Mammary epithelial cell (primary cell): ENCODE results near the gene TAF3.

GRCh38 chr10:6347374-6347974 lies 144.7 kb downstream of the PFKFB3 start:
- CAGE, long polyA plus RNA: no peak
- RRBS: no CpG with 5 or more reads among the region's 13 CpGs

DNA sequence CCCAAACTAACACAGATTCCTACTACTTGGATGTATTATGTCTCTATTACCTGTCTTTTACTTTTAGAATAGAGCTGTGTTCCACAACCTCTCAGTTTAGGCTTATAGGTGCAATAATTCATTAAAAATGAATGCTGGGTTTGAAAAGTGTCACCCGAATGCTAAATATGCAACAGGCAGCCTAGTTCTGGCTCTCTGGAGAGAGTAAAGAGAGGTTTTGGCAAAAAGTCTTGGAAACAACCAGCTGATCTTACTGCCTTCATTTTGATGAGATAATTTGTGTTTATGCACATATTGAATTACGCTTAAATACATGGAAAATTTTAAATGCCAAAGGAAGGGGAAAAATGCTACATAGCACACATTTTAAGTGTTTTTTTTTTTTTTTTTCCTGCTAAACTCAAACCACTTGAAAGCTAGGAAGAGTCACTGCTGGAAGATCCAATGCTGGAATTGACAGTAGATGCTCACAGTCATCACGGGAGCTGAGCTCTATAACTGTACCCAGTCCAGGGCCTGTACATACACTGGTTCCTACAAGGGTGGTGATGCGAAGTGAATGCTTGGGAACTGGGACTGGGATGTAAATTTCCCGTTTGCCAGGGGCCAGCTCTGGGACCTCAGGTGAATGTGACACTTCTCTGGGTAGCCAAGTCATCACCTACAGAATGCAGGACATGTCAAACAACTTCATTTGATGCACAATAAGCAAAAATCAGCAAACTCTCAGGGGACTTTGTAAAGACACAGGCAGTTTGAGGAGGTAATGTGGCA lies 151.6 kb downstream of the PFKFB3 start:
- CAGE, long polyA plus RNA: no peak
- RRBS: no CpG with 5 or more reads among the region's 5 CpGs

GRCh38 chr10:6607124-6607588 lies 27.1 kb upstream of the PRKCQ start:
- CAGE, long polyA plus RNA: no peak
- RRBS: no CpG with 5 or more reads among the region's 4 CpGs

GRCh38 chr10:6738162-6738672 lies 158.1 kb upstream of the PRKCQ start:
- CAGE, long polyA plus RNA: no peak
- RRBS: no CpG with 5 or more reads among the region's 13 CpGs

GRCh38 chr10:6973865-6974376 lies 393.8 kb upstream of the PRKCQ start:
- CAGE, long polyA plus RNA: no peak
- RRBS: no CpG with 5 or more reads among the region's 7 CpGs

DNA sequence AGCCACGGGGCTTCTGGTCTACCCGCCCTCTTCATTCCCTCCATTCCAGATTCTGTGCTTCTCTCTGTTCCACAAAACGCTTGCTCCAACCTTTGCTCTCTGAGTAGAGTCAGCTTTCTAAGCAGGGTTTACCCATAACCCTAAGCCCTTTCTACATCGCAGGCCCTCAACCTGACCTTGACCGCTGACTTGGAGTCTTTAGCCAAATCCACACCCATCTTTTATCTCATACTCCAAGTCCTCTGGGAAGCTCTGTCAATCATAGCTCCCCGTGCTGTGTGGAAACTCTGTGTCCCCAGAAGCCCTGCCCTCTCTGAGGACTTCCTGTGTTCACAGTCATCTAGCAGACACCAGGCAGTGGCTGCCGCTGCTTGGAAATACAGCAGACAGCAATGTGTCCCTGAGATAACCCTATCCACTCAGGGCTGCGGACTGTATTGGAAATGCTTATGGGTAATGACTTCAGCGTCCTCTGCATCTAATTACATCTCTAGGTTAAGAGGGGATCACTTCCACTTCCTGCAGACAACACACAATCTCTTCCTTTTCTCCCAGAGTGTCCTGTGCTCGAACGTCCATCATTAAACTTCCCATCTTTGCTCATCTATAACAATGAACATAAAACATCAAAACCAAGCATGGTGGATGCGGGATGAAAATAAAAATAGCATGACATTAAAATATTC lies 158.7 kb downstream of the SFMBT2 start:
- CAGE, long polyA plus RNA: no peak
- RRBS: no CpG with 5 or more reads among the region's 12 CpGs

GRCh38 chr10:7337418-7338179 lies 73.2 kb downstream of the SFMBT2 start:
- CAGE, long polyA plus RNA: no peak
- RRBS: no CpG with 5 or more reads among the region's 8 CpGs

DNA sequence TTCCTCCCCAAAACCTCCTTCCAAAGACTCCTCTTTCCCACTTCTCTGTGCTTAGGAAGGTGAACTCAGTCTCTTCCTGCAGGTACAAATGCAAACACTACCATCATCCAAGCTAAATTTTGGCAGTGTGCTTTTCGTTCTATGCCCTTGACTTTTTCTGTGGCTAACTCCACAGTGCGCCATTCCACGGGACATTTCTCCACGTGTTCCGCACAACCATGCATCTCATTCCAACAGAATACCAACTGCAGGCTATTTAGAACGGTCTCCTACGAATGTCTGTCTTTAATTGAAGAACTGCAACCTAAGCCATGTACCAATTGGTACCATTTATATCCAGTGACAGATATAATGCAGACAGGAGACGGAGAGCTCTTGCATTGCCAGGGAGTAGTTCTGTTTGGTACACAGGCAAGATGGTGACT lies 9.2 kb downstream of the SFMBT2 start:
- CAGE, long polyA plus RNA: no peak
- RRBS: no CpG with 5 or more reads among the region's 8 CpGs

DNA sequence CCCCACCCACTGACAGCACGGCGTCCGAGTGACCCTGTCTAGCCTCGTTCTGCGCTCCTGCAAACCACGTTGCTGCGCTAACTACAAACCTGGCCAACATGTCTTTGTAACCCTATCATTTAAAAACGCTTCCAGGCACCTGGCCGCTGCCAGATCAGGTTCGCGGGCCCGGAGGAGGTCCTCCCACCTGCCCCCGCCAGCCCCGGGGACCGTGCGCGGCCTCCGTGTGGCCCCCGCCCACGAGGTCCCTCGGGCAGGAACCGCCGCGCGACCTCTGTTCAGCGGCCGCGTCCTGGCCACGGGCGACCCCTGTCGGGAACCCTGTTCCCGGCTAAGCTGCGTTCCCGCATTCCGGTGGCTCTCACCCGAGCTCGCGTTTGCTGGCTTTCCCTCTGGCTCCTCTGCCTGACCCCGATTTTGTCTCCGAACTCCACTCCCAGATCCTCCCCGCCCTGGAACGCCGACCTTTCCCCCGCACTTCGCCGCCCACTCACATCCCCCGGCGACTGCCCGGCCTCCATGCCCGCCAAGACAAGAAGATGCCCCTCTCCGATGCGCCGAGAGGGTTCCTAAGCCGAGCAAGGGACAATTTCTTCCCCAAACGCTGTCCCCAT lies 2.4 kb downstream of the SFMBT2 start:
- CAGE, long polyA plus RNA: no peak
- RRBS: no CpG with 5 or more reads among the region's 55 CpGs

- CAGE, long polyA plus RNA: no peak
- RRBS: no CpG with 5 or more reads among the region's 3 CpGs
Observed at GRCh38 chr10:7773727-7774188, 14.0 kb downstream of the KIN start.

- CAGE, long polyA plus RNA: no peak
- RRBS: 1% methylated on average over 22 of the region's 70 CpGs
Observed at GRCh38 chr10:7818184-7818974, at the start of gene TAF3. TSS of gene TAF3 (plus strand) at chr10:7818505.

DNA sequence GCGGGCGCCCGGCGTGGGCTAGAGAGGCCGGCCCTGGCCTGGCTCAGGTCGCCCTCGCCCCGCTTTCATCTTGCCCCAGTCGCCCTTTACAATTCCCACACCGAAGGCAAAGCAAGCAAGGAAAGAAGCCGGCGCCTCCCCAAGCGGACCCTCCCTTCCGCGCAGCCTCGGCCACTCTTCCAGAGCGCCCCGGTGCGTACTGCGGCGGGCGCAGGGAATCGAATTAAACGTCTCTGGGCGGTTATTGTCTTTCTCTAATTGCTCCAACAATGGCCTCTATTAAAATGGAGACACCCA lies 4.5 kb upstream of the GATA3 start:
- CAGE, long polyA plus RNA: no peak
- RRBS: 2% methylated on average over 16 of the region's 25 CpGs

DNA sequence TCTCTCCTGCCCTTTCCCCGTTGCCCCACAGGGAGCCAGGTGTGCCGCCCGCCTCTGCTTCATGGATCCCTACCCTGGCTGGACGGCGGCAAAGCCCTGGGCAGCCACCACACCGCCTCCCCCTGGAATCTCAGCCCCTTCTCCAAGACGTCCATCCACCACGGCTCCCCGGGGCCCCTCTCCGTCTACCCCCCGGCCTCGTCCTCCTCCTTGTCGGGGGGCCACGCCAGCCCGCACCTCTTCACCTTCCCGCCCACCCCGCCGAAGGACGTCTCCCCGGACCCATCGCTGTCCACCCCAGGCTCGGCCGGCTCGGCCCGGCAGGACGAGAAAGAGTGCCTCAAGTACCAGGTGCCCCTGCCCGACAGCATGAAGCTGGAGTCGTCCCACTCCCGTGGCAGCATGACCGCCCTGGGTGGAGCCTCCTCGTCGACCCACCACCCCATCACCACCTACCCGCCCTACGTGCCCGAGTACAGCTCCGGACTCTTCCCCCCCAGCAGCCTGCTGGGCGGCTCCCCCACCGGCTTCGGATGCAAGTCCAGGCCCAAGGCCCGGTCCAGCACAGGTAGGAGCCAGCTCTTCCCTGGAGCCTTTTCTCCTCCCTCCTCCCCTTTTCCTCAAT lies 3.9 kb downstream of the GATA3 start:
- CAGE, long polyA plus RNA: no peak
- RRBS: 2% methylated on average over 13 of the region's 40 CpGs

DNA sequence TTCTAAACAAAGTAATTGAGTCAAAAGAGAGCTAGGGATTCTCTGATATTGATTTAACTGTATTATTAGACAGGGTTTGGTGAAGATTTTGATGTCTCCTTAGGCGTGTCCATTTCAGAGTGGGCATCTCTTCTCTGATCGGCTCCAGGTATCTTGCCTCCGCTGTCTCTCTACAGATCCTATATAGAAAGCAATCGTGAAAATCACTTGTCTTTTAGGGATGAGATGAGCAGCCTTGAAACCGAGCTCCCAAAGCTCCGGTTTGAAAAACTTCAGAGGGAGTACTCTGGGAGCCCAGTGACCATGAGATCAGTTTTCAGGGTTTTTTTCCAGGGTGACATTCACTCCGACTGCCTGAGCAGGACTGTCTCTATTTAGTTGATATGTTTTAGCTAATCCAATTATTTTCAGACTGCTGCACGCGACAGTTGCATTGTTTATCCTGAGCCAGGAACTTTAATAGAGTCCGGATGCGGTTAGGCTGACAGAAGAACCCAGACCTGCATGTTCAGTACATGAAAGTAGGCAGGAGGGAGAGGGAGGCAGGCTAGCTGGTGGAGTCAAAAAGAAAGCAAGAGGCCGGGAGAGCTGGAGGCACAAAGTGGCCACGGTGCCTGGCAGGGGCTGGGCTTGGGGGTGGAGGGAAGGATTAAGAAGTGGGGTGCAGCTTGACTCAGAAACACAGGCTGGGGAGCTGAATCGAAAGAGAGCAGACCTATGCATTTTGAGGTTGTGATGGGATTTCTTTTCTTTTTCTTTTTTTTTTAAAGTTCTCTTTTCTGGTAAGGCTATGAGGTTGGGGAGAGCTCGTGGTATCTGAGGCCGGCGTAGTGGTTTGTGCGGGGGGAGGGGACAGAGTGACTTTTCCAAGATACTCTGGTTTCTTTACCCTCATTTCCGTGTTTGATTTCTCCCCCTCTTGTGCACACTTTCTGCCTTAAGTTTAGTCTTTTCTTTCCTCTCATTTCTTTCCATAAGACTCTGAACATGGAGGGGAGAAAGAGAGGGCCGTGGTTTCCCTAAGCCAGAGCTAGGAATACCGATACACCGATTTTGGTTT lies 5.6 kb downstream of the GATA3 start:
- CAGE, long polyA plus RNA: no peak
- RRBS: no CpG with 5 or more reads among the region's 22 CpGs

DNA sequence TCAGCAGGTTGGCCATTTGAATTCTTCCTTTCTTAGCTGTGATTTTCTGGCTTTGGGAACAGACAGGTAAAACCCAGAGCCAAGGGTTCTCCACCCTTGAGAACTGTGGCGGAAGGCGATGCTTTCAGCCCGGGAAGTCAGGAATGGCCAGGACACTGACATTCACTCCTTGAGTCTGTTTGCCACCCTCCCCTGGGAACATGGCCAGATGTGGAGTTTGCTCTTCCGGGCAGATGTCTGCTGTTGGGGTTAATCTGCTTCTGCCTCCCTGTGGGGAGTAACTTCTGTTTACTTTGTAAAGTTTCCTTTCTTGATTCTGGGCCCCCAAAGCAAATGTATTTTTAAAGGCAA lies 17.7 kb downstream of the GATA3 start:
- CAGE, long polyA plus RNA: no peak
- RRBS: 55% methylated on average over 2 of the region's 4 CpGs

DNA sequence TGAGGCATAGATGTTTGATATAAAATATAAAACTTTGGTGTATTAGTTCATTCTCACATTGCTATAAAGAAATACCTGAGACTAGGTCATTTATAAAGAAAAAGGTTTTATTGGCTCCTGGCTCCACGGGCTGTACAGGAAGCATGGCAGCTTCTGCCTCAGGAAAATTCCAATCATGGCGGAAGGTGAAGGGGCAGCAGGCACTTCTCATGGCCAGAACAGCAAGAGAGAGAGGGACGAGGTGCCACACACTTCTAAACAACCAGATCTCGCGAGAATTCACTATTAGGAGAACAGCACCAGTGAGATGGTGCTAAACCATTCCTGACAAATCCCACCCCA lies 105.6 kb downstream of the GATA3 start:
- CAGE, long polyA plus RNA: no peak
- RRBS: no CpG with 5 or more reads among the region's 5 CpGs

- CAGE, long polyA plus RNA: no peak
- RRBS: no CpG with 5 or more reads among the region's 3 CpGs
Observed at GRCh38 chr10:8416848-8417306, 362.4 kb downstream of the GATA3 start.

- CAGE, long polyA plus RNA: no peak
- RRBS: no CpG with 5 or more reads among the region's 15 CpGs
Observed at GRCh38 chr10:11012282-11013415, 5.0 kb upstream of the CELF2 start.

DNA sequence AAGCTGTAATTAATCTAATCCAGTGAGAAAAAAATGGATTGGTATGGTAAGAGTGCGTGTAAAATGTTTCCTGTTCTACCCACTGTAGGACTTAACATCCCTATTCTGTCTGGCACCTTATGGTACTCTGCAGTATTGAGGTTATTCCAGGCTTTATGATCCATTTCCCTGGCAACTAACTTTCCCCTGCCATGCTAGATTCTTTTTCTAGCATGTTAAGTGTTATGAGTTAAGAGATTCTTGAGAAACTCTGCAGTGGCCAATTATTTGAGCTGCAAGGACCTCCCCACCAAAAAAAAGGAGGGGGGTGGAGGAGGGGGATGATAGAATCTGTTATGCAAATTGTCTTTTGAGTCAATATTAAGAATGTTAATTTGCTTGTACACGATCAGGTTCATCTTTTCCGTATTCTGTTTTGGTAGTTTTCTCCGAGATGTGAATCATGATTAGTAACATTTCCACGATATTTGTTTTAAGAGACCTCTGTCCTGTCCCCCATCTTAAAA lies 1.7 kb downstream of the CELF2 start:
- CAGE, long polyA plus RNA: no peak
- RRBS: no CpG with 5 or more reads among the region's 5 CpGs

DNA sequence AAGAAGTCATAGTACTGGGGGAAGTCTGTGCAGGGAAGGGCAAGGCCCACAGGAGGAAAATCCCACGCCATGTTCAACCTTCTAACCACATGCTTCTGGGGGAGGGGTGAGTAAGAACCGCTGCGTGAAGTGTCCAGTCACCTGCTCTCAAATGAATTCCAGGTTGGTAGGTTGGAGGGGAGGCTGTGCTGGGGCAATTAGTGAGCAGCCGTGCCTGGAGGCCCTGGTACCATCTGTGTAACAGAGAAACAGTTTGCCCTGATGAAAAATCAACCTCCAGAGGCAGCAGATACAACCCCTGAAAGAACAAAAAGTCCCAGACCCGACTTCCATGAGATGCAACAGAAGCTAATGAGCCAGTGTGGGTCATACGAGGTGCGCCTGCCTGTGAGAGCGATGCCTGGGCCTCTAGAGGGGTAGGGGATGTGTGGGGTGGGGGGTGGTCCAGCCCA lies 39.2 kb downstream of the CELF2 start:
- CAGE, long polyA plus RNA: no peak
- RRBS: no CpG with 5 or more reads among the region's 8 CpGs